Myometrial cell (primary cell): ENCODE measurements around a stretch of chr16.

- RAMPAGE, long total RNA = no peak
These were observed 157.1 kb downstream of the C16orf95 start for GRCh38 chr16:87160042-87160518.

DNA sequence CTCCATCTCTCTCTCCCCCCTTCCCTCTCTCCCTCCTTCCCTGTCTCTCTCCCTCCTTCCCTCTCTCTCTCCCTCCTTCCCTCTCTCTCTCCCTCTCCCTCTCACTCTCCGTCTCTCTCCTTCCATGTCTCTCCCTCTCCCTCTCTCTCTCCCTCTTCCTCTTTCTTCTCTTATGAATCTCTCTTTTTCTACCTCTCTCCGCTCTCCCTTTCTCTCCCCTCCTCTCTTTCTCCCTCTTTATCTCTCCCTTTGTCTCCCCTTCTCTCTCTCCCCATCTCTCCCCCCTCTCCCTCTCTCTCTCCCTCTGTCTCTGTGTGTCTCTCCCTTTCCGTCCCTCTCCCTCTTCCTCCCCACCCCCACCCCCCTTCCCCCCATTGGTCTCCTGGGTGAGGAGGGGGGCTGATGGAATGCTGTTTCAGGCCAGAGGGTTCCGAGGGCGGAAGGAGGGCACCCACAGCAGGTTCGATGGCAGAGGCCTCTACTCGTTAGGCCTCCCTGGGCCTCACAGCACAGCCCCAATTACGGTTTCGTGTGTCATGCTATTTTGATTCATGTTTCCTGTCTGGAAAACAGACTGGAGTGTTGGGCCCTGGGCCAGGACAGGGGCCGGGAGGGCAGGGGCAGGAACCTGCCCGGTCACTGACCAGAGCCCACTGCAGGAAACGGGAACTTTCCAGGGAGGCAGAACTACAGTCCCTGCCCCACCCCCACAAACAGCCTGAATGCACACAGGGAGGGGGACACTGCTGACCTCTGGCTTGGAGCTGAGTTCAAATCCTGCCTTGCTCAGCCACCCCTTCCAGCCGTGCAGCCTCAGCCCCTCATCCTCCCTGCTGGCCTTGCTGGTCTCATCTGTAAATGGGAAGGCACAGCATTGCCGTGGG is 138.3 kb downstream of the C16orf95 start:
- RAMPAGE, long total RNA = no peak

GRCh38 chr16:87387909-87388946 is 3.9 kb upstream of the MAP1LC3B start:
- RAMPAGE, long total RNA = no peak

DNA sequence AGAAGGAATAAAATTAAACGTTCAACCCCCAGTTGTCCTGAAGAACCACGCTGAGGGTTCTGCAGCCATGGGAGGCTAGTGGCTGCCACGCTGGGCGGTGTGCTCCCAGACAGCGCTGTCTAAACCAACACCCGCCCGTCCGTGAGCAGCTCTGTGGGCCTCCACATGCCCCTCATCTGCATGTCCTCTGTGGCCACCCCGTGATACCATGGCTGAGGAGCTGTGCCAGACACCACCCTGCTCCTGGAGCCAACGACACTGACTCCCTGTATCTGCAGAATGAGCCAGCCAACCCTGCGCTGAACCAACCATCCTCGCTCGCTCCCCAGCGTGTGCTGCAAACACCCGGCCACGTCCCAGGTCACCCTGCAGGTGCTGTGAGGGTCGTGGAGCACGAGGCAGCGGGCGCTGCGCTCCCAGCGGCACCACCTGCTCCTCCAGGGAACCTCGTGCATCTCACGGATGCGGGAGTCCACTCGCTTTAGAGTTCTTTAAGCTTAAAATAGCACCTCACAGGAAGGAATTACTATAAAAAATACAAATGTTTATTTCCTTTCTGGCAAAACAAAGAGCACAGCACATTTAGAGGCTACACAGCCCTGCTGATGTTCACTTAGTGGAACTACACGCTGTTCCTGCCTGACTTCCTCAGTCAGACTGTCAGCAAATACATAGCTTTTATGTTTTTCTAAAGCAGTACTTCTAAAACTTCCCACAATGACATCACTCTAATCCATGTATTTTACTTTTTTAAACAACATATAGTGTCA is 43.3 kb downstream of the MAP1LC3B start:
- RAMPAGE, long total RNA = no peak

- RAMPAGE, long total RNA = no peak
These were observed 34.9 kb downstream of the ZCCHC14 start for GRCh38 chr16:87457678-87458480.

DNA sequence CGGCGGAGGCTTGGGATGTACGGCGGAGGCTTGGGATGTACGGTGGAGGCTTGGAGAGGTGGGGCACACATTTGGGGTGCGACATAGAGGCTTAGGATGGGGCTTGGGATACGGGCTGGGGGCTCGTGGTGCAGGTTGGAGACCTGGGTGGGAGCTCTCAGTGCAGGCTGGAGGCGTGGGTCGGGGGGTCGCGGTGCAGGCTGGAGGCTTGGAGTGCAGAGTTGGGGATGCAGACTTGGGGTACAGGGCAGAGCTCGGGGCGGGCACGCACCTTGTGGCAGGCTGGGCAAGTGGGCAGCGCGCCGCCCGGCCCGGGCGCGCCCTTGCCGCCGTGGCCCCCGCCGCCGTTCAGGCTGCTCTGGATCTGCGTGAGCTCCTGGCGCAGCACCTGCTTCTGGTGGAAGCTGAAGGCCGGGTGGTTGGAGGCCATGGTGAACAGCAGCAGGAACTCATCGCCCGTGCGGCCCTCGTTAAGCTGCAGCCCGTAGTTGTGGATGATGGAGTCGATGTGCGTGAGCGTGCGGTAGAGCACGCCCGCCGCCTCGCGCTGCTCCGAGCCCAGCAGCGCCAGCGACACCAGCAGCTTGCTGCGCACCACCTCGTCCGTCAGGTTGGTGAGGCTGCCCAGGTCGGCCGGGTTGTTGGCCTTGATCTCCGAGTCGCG is 1.3 kb downstream of the ZCCHC14 start:
- RAMPAGE, long total RNA = no peak

- RAMPAGE, long total RNA = no peak
These were observed 15.8 kb upstream of the ZCCHC14 start for GRCh38 chr16:87508605-87509056.

GRCh38 chr16:87521663-87522222 is 28.9 kb upstream of the ZCCHC14 start:
- RAMPAGE, long total RNA = no peak

- RAMPAGE, long total RNA = no peak
These were observed 43.4 kb upstream of the ZCCHC14 start for GRCh38 chr16:87536081-87536843.

- RAMPAGE, long total RNA = no peak
These were observed 20.4 kb upstream of the JPH3 start for GRCh38 chr16:87581588-87582616.

DNA sequence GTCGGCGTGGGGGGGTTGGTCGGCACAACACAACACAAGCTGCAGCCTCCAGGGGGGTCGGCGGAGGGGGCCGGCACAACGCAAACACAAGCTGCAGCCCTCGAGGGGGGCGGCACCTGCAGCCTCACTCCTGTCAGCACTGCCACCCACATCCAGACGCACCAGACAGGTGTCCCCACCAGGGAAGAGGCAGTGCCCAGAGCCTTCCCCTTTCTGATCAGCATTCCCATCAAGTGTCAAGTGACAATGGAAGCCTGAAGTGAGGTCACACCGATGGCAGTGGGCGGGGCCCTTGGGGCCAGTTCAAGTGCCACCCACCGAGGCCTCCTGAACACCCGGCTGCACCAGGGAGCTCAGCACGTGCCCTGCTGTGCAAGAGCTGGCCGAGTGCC is 59.4 kb downstream of the KLHDC4 start:
- RAMPAGE, long total RNA = no peak

- RAMPAGE, long total RNA = no peak
These were observed 40.4 kb upstream of the KLHDC4 start for GRCh38 chr16:87806079-87806791.

DNA sequence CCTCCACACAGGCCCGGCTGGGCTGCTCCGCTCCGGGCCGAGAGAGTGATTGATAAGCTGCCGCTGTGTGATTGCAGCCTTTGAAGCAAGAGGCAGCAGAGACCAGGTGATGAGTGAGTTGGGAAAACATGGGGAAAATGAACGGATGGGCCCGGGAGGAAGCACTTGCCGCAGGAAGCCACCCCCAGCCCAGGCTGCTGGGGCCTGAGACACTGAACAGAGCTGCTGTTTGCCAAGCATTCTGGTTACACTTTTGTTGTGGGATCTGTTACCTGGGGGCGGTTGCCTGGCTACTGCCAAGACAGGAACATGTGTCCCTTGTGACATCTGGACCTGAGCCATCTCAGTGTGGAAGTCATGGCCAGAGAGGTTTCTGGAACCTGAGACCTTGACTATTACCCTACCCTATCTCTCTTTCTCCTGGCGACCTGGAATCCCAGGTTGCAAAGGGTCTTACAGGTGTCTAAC is 46.5 kb upstream of the KLHDC4 start:
- RAMPAGE, long total RNA = no peak

DNA sequence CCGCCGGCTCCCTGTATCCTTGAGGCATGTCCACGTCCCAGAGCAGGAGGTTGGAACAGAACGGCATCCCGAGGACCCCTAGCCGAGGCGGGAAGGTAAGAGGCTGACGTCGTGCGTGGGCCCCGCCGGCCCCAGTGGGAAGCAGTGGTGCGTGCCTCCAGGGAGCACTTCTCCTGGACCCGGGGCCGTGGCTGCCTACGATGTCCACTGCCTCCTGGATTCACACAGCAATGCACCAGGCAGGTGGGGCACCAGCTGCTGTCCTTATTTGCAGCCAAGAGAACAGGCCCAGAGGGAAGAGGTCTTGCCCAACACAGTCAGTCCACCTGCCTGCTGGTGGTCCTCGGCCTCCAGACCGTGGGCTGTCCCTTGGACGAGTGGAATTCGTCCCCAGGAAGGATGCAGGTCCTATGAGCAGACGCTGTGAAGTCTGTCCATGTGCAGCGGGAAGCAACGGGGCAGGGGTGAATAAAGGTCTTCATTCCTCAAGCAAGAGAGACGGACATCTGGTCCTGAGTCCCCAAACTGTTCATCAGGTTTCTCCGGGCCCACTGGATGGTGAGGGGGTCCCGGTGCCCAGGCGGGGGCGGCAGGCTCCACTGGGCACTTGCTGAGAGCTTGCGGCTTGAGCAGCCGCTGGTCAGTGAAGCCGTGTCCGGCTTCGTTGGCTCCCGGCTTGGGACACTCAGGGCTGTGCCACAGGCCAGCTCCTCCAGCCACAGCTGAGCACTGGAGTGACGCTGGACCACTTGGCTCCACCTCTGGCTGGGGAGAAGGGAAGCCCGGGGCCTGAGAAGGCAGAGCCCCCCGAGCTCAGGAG is 38.3 kb downstream of the SLC7A5 start:
- RAMPAGE, long total RNA = no peak

DNA sequence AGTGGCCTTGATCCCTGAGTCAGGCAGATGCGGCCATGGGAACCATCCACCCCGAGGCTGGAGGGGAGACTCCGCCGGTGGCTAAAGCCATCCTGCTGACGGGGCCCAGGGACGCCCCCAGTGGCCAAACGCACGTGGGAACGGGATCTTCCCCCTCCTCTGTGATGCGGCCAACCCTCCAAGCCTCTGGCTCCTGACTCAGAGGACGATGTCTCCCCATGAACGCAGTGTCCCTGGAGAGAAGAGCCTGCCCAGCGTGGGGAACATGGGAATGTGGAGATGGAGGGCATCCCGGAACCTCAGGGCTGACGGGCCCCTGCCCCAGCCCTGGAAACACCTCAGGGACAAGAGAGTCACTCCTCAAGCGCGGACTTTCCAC is 24.9 kb downstream of the SLC7A5 start:
- RAMPAGE, long total RNA = no peak

DNA sequence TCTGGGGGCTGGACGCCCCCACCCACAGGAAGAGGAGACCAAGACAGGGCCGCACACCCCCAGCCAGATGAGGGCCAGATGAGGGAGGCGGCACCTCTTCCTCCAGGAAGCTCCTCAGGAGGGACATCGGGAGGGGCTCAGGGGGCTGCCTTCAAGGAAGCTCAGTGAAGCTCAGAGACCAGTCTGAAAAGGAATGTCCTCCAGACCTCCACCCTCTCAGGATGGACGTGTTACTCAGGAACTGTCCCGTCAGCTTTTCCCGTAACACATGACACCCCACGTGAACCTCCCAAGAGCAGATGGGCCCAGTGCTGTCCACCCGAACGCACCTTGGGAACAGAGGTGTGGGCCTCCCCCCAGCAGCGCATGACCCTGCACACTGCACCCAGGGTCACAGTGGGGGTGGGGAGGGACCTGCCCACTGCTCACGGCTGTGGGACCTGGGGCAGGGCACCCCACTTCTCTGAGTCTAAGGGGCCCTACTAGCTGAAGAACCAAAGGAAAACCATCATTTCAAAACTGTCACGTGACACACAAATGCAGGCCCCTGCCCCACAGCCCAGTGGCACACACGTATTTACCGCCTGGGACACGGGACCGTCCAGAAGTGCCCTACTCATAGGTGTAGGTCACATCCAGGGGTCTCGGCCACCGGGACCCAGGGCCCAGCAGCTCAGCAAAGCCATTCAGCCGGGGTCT is 21.8 kb downstream of the SLC7A5 start:
- RAMPAGE, long total RNA = no peak

DNA sequence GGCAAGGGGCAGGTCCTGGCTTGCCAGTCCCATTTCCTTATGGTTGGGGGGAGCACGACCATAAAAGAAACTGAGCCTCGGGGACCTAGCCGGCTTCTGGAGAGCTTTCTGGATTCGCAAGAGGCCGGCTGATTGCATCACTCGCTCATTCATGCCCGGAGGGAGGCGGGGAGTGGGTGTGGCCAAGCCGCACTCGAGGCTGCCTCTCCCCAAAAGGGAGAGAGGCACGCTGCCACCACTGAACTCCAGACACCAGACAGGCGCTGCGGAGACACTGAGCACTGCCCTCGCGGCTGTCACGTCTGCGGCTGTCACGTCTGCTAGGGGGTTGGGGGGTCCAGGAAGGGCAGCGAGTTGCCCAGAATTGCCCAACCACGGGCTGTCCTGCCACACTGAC is 15.7 kb downstream of the SLC7A5 start:
- RAMPAGE, long total RNA = no peak

GRCh38 chr16:87868092-87868677 is 1.1 kb downstream of the SLC7A5 start:
- RAMPAGE, long total RNA = no peak

DNA sequence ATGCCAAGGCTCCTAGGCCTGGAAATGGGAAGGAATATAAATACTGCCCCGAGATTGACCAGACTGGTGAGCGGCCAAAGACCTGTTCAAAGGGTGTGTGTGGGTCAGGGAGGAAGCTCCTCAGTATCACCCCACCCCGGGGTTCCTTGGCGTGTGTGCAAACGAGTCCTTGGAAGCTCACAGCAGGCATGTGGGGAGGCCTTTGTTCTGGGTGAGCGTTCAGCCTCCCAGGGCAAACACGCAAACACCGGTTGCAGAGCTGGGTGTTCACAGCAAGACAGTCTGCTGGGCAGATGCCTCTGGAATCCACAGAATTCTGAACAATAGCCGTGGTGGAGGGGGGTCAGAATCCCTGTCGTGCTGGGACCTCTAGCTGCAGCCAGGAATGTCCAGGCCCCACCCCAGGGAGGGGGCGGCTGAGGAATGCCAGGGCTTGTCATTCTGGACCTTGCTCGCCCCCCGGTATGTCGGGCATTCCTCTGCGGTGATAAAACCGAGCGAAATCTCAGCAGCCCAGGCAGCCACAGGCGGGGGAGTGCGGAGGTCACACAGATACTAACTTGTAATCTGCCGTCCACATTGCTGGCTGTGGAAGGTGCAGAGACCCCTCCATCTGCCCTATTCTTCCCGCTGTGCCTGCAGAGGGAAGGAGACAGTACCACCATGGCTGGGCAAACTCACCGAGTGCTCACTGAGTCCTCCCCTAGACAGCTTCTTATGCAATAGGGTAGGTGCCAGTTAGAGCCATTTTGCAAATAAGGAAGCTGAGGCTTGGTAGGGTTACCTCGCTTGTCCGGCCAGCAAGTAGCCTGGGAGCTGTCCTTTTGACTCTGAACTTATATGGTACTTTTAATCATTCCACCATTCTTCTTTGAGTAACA is 1.3 kb upstream of the SLC7A5 start:
- RAMPAGE, long total RNA = no peak

- RAMPAGE, long total RNA = no peak
These were observed 3.2 kb upstream of the SLC7A5 start for GRCh38 chr16:87872529-87872876.